Frontal cortex (tissue), 2 donors: ENCODE results near the gene NOS2.

DNA sequence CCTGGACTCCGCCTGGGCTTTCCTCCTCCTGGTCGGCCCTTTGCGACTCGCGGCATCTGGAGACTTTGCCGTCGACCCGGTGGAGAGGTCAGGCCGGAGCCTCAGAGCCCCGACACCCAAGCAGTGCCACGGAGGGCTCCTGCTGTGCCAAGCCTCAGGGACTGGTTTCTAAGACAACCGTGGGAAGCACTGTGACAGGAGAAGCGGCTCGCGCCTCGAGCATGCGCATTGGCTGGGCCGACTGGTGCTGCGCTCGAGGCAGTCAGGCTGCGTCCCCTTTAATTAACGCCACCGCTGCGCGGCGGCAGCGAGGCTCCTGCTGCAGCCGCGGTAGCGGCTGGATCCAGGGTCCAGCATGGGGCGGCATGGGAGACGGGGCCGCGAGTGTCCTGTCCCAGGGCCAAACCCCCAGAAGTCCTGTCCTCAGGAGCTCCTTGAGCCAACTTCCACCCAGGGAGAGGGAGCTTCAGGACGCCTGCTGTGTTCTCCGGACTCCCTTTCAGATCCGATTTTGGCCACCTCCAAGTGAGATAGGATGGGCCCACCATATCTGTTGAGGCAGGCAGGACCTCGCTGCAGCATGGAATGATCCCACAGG lies 11.3 kb upstream of the KCNJ18 start:
- RAMPAGE, long total RNA, result no peak

GRCh38 chr17:27089378-27089953 lies 204.4 kb upstream of the WSB1 start:
- RAMPAGE, long total RNA, result no peak

GRCh38 chr17:27256470-27256907 lies 37.4 kb upstream of the WSB1 start:
- RAMPAGE, long total RNA, result no peak

- RAMPAGE, long total RNA, result no peak
Observed at GRCh38 chr17:27323621-27324164, 29.8 kb downstream of the WSB1 start.

- RAMPAGE, long total RNA, result no peak
Observed at GRCh38 chr17:27379792-27380495, 76.3 kb upstream of the KSR1 start.

DNA sequence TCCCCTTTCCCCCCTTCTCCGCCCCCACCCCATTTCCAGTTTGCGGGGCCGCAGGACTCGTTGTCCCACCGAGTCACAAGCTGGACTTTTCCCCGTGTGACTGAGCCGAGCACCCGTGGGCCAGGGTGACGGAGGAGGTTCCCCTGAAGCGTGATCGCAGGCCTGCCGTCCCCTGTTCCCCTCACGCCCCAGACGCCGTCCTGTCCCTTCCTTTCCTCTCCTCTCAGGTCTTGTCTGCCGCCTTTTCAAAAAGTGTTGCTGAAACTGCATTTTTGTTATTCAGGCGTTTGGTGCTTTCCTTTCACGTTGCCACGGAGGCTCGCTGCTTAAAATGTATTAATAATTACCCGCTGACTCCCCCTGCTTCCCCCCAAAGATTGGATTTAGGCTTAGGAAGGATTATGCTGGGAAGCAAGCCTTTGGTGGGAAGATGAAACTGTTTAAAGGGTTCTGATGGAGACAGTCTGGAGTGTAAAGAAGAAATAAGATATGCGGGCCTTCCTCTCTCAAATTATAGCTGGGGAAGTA lies 951 bp downstream of the KSR1 start:
- RAMPAGE, long total RNA, result no peak

DNA sequence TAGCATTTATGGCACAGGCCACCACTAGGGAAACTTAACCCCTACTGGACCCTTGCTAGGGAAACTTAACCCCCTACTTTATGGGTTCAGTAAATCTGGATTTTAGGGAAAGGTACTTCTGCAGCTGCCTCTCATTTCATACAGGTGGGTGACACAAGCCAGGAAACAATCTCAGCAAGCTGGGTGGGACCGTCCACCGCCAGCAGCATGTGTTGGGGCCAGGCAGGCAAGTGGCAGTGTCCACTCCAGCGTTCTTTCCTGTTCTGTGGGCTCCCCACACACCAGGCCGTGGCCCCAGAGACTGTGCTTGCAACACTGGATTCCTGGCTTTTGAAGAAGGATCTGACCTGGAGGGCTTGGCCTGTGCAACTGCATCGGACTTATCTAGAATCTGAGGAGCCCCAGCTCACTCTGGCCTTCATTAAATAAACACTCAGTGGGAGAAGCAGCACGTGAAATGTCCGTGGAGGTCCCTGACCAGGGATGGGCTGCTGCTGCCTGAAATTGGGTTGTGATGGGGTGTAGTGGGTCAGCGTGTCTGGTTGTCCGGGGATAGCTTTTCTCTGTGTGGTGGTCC lies 3.1 kb downstream of the KSR1 start:
- RAMPAGE, long total RNA, result no peak

GRCh38 chr17:27566459-27566935 lies 64.5 kb upstream of the LGALS9 start:
- RAMPAGE, long total RNA, result no peak

DNA sequence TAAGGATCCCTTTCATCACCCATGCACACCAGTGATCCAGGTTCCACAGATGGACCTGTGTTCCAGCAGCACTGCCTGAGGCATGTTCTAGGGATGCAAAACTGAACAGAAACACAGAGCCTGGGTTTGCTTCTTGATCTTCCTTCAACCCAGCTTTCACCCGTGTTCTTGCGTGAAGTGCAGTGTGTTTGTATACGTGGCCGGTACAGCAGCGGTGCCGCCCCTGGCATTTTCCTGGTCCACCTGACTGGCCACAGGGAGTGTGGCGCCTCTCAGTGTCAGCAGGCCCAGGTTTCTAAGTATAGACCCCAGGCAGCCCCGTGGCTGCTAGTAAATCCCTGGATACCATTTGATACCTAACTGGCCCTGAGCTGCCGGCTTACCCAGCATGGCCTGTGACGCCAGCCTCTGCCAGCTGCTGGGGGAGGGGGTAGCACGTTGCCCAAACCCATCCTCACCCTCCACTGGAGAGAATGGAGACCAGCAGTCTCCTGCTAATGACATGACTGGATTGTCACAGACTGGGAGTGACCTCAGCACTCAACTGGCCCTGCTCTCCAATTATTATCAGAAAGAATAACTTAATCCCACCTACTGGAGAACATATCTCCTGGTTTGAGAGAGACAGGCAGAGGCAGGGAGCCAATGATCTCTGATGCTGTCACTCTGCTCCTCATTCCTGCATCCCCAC lies 59.2 kb upstream of the LGALS9 start:
- RAMPAGE, long total RNA, result no peak

- RAMPAGE, long total RNA, result no peak
Observed at GRCh38 chr17:27582463-27583103, 48.4 kb upstream of the LGALS9 start.

DNA sequence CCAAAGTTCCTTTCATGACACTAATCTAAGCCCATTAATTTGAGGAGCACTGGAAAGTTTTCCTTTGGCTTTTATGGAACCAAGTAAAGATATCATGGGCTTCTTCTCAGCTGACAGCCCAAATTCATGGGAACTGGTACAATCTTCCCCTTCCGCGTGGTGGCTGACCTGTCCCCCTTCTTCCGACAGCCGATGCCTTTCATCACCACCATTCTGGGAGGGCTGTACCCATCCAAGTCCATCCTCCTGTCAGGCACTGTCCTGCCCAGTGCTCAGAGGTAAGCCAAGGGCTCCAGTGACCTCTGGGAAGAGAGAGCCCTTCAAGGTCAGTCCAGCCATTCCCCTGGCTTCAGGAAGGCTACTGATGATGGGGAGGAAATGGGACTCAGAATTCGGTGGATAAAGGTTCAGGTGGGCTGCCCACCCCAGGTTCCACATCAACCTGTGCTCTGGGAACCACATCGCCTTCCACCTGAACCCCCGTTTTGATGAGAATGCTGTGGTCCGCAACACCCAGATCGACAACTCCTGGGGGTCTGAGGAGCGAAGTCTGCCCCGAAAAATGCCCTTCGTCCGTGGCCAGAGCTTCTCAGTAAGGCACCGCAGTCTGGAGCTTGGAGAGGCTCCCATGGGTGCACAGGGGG lies 16.0 kb downstream of the LGALS9 start:
- RAMPAGE, long total RNA, result no peak

GRCh38 chr17:27800318-27801008 lies at the start of gene NOS2:
NOS2 (minus strand) TSS chr17:27800529.
- RAMPAGE, long total RNA, result no peak

- RAMPAGE, long total RNA, result no peak
Observed at GRCh38 chr17:27810128-27810658, 9.9 kb upstream of the NOS2 start.

DNA sequence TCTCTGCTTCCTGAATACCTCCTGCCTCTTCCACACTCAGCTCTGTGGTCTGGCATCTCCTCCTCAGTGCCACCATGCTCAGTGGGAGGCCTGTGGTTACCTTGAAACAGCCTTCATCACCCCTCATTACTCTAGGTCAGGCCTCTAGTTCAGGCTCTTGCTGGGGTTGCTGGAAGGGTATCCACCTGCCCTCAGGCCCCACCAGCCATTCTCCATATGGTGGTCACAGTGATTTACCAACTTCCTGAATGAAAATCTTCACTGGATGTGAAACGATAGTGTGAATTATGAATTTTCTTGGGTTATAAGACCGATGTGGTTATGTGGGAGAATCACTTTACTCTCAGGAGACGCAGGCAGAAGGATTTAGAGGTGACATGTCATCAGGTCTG lies 5.0 kb downstream of the LYRM9 start:
- RAMPAGE, long total RNA, result no peak

- RAMPAGE, long total RNA, result no peak
Observed at GRCh38 chr17:27986717-27987431, 55.6 kb upstream of the NLK start.

DNA sequence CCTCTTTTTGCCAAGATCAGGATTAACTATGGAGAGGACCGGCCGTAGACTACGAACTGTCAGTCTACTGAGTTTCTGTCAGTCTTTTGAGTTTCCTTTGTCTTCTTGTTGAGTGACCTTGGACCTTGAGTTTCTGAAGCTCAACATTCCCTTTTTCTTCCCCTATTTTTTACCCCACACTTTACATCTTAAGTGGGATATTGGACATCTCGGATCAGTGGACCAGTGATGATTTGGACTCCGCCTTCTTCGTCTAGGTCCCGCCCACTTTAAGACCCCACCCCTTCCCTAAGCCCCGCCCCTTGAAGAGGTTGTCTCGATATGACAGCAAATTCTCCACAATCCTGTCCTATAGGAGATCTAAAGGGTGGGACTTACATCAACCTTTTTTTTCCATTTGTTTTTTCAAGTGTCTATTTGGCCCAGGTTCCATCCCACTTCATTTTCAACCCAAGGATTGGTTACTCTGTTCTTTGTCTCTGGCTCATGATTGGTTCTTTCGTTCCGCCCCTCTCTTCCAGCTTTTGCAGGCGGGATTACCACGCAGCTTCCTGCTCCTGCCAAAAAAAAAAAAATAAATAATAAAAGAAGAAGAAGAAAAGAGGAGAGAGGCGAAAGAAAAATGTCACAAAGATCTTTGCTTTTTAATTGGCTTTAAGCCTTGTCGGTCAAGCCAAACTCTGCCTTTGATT lies 1.5 kb upstream of the NLK start:
- RAMPAGE, long total RNA, result no peak

DNA sequence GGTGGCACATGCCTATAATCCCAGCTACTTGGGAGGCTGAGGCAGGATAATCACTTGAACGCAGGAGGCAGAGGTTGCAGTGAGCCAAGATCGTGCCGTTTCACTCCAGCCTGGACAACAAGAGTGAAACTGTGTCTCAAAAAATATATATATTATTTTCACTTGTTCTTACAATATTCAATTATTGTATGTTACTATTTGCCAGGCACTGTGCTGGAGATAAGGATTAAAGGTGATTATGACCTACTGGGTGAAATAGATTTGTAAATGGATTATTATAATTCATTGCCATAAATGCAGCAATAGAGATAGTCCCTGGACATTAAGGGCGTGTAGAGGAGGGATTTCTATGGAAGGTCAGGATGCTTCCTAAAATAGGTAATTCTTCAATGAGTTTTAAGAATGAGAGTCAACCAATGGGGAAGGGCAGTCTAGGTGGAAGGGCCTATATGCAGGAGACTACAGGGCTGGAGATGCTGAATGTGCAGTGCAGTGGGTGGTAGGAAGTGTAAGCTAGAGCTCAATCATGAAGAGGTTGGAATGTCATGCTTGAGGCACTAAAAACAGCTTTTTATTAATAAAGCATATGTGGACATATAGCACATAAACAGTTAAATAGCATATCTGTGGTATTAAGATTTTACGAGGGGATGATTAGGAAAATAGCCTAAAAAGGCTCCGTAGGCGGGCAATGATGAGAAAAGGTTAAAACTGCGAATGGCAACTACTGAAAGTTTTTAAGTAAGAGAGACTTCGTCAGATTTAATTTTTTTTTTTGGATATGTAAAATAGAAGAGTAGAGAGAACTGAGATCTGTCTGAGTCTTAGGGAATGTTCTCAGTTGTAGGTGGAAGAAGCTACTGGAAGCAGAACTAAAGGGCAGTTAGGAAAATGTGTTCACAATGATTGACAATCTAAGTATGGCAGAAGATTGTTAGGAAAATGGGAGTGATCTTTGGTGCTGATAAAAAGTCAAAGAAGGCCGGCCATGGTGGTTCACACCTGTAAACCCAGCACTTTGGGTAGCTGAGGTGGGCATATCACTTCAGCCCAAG lies 7.7 kb downstream of the NLK start:
- RAMPAGE, long total RNA, result no peak

DNA sequence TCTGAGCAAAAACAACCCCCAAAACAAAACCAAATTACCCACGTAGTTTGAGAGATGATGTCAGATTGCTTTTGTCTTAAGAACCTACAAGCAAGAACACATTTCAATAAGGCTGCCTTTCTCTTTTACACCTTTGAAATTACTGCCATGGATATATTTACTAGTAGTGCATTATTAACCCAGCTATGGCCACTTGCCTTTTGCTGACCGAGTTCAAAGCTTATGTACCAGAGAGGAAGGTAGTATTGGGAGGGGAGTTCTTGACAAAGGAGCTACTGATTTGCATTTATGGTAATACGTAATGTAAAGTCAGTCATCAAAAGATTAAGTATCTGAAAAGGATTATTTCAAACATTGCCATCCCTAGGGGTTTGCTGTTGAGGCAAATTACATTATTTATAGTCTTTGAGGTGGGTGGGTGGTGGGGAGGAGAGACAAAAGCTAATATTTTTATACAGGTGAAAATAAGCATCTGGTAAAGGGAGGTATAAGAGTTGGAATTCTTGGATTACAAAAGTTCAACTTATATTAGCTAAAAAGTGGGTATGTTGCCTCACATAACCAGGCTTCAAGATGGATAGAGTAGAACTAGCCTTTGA lies 51.9 kb downstream of the NLK start:
- RAMPAGE, long total RNA, result no peak

- RAMPAGE, long total RNA, result no peak
Observed at GRCh38 chr17:28229802-28230426, 89.1 kb upstream of the TMEM97 start.

DNA sequence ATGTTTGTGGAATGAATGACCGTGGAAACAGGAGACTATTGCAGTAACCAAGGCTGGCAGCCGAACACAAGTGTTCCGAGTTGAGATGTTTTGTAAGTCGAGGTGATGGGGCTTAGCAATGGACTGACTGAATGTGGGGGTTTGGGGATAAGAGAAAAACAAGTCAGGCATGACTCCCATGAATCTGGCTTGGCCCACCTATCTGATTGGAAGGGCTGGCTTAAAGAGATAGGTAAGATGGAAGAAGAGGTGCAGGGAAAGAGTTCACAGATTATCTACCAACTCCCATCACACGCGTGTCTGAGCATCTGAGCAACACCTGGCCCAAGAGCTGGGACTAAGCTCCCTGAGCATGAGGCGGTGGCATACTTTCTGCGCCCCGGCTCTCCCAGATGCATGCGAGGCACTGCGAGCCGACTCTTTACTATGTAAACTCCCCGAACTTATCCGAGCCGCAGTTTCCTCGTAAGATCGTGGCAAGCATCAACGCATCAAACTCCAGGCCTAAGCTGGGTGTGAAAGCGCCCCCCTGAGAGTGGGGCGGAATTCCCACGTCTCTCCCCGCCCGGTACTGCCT lies 496 bp downstream of the IFT20 start:
- RAMPAGE, long total RNA, result no peak